LNCaP clone FGC (cell line): ENCODE measurements around a stretch of chr12.

DNA sequence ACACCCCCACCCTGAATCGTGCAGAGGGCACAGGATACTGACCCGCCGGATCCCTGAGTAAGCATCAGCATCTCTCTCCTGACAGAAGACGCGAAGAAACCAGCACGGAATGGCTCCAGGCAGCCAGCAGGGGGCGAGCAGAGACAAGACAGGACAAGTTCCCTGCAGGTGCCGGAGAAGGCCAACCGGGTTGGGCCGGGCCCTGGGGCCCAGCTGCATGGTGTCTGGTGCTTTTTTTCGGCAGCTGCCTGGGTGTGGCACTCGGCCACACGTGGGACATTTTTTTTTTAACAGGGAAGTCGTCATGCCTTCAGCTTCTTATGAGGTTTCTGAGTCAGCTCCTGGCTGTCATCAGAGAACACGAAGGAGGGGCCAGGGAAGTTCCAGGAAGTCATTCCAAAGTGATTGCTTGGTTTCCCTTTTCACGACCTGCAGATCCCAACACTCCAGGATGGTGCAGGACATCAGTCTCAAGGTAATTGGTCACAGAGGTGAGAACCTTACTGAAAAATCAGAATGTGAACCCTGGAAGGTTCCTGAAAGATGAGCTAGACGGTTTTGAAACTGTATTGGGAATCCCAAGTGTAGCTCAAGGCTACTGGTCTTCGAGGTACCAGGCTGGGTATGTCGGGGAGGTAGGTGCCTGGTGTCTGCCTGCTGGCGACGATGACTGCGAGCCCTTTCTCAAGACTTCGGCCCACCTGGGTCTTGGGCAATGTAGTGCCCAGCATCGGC, 190.9 kb upstream of the PRMT8 start:
- RRBS, 2 experiments, result no CpG with 5 or more reads among the region's 24 CpGs

- RRBS, 2 experiments, result no CpG with 5 or more reads among the region's 10 CpGs
Observed at GRCh38 chr12:3431994-3432757, 58.8 kb upstream of the PRMT8 start.

- RRBS, 2 experiments, result no CpG with 5 or more reads among the region's 11 CpGs
Observed at GRCh38 chr12:3678944-3679484, 73.9 kb downstream of the CRACR2A start.

- RRBS, 2 experiments, result no CpG with 5 or more reads among the region's 3 CpGs
Observed at GRCh38 chr12:3704618-3705244, 48.2 kb downstream of the CRACR2A start.

DNA sequence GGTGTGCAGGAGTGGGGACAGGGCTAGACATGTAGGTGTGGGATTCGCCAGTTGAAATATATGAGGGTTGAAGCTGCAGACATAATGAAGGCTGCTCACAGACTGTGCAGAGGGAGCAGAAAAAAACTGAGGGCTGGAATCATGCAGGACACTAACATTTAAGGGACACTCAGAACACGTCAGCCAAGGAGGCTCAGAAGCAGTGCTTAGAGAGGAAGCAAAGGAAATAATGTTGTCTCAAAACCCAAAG, 16.5 kb downstream of the CRACR2A start:
- RRBS, 2 experiments, result no CpG with 5 or more reads among the region's 2 CpGs

GRCh38 chr12:3816071-3816668, 57.0 kb downstream of the PARP11 start:
- RRBS, 2 experiments, result no CpG with 5 or more reads among the region's 4 CpGs

- RRBS, 2 experiments, result 13 to 17% methylated on average over 12 of the region's 64 CpGs
Observed at GRCh38 chr12:4164450-4165406, 108.8 kb upstream of the CCND2 start.

DNA sequence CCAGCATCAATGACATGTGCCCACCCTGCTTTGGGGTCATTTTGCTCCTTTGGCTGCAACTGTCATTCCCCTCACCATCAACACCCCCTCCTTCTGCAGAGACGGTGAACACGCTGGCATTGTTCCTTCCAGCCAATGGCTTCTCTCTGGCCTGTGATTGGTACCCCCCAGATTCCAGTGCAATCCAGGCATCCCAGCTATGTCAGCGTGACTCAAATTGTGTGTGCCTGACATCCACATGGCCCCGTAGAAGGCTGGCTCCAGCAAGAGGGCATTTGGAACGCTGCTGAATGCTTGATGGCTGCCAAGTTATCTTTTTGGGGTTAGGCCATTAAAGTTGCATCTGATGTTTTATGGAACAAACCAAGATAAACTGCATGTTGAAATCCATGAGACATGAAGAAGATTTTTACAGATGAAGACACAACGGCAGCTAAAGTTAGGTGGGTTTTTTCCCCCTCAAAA, 20.9 kb upstream of the CCND2 start:
- RRBS, 2 experiments, result no CpG with 5 or more reads among the region's 6 CpGs

DNA sequence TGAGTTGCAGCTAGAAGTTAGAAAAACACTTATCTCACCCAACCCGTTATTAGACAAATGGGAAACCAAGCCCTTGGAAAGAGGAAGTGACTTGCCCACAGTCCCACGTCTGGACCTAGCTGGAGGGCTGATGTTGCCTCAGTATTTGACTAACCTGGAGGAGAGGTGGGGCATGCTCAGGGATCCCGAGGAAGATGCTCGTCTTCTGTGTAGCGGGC, 12.6 kb downstream of the CCND2 start:
- RRBS, 2 experiments, result no CpG with 5 or more reads among the region's 5 CpGs

- RRBS, 2 experiments, result no CpG with 5 or more reads among the region's 5 CpGs
Observed at GRCh38 chr12:4294496-4294769, 20.9 kb downstream of the CCND2 start.

- RRBS, 2 experiments, result no CpG with 5 or more reads among the region's 10 CpGs
Observed at GRCh38 chr12:4450470-4451060, 5.0 kb upstream of the FGF6 start.

DNA sequence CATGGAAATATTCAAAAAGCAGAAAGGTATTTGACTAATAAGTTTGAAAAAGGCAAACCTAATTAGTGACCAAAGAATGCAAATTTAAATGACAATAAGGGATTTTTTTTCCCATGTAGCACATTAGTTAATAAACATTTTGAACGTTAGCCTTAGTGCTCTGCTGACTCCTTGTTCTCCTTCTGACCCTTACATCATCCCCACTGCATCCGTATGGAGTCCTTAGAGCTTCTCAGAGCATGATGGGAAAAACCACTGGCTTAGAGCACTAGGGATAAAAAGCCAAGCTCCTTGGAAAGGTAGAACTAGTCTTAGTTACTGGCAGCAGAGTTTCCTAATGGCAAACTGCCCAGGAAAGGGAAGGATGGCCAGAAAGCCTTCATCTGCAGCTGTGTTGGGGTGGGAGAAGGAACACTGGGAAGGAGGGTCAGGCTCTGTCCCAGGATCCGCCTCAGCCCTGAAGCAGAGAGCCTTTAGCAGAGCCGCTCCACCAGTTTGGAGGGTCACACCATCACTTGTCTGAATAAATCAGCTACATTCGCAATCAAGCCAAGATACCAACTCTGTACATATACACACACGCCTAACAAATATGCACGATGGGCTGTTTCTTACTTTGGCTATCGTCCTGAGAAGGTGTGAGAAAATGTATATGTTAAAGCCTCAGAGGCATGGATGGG, 18.8 kb upstream of the GALNT8 start:
- RRBS, 2 experiments, result no CpG with 5 or more reads among the region's 8 CpGs

- RRBS, 2 experiments, result no CpG with 5 or more reads among the region's 11 CpGs
Observed at GRCh38 chr12:4829230-4830182, 20.4 kb downstream of the KCNA6 start.

DNA sequence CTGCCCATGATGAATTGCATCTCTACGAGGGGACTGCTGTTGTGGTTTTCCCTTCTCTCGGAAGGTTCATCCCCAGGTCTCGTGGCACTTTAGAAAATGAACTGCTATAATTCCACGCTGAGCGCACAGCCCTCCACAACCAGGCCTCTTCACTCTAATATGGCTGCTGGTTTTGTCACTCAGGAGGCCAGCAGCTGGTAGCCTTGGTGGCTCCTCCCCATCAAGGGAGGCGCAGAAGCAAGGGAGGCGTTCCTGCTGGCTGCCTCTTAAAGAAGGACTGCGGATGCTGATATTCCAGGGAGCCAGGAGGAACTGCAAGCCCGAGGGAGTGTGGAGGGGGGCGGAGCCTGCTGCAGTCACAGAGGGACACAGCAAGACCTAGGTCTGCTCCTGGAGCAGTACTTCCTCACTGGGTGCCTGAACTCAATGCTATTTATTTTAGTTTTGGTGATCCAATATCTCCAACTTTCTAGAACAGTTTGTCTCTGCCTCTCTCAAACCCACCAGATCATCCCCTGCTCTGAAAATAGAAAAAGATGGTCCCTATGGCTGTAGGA, 158.2 kb downstream of the KCNA5 start:
- RRBS, 2 experiments, result no CpG with 5 or more reads among the region's 10 CpGs

DNA sequence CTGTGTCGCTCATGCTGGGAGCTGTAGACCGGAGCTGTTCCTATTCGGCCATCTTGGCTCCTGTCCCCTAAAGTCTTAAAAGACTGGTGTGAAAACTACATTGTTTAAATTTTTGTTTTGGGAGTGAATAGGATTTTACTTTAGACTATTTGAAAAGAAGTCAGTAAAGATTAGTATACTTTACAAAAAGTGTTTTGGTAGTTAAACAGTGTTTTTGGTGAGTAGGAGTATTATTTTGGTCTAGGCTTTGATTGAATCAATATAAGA, 141.1 kb upstream of the NTF3 start:
- RRBS, 2 experiments, result no CpG with 5 or more reads among the region's 3 CpGs

- RRBS, 2 experiments, result no CpG with 5 or more reads among the region's 23 CpGs
Observed at GRCh38 chr12:5429743-5430547, 2.0 kb upstream of the NTF3 start.

DNA sequence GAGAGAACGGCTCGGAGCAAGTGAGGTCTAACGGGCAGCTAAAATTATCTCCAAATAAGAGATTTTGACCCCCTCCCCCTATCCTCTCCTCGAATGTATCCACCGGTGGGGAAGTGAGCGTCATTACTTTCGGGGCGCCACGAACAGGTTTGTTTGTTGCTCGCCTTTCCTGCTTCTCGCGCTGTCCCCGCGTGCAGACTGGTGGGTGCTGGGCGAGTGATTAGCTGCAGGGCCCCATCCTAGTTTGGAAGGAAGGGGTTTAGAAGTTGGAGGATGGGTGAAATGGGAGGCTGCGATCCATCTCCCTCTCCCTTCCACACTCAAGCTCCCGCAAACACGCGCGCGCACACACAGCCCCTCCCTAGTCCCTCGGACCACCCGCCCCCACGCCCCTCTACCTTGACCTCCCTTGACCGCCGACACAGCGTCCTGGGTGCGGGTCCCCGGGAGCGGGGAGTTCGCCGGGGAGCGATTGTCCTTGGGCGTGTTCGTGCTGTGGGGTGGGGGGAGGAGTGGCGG, 802 bp upstream of the NTF3 start:
- RRBS, 2 experiments, result no CpG with 5 or more reads among the region's 36 CpGs

- RRBS, 2 experiments, result no CpG with 5 or more reads among the region's 7 CpGs
Observed at GRCh38 chr12:5503592-5504026, 71.7 kb downstream of the NTF3 start.

DNA sequence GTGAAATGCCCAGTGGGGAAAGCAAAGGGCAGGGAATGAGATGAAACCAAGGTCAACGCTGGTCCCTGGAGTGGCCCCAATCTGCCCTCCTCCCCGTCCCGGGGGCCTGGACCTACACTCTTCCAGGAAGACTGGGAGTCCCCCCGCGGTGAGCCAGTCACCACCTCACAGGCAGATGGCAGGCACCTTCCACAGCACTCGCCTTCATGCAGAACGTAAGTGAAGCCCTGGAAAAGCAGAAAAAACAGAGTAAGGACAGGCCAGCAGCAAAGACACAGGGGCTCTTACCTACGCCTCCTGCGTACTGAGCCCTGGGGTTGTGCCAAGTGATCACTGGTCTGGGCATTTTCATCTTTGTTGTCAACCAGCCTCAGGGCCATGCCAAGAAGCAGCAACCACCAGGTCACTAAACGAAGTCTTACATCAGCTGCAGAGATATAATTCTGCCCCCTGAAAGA, 26.5 kb upstream of the ANO2 start:
- RRBS, 2 experiments, result no CpG with 5 or more reads among the region's 10 CpGs

DNA sequence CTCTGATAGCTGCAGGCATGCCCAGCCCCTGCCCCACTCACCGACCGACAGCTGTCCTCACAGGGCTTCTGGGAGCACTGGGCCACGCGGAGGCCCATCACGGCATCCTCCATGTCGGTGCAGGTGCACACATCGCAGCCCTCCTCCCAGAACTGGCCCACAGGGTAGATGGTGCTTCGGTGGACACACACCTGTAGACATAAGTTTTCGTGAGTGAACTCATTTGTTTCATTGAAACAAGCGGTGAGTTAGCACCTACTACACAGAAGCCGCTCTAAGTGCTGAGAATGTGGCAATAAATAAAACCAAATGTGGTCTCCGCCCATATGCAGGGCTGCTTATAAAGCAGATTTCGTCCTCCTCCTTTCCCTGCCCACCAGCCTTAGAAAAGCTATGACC, 31.0 kb upstream of the ANO2 start:
- RRBS, 2 experiments, result no CpG with 5 or more reads among the region's 13 CpGs